Anterior vena cava (tissue), 1 donor: ENCODE measurements around the genes TMEM115, GRM2 and ACY1.

GRCh38 chr3:50124780-50125756, 30.1 kb upstream of the SEMA3F start:
- PRO-cap = no peak

DNA sequence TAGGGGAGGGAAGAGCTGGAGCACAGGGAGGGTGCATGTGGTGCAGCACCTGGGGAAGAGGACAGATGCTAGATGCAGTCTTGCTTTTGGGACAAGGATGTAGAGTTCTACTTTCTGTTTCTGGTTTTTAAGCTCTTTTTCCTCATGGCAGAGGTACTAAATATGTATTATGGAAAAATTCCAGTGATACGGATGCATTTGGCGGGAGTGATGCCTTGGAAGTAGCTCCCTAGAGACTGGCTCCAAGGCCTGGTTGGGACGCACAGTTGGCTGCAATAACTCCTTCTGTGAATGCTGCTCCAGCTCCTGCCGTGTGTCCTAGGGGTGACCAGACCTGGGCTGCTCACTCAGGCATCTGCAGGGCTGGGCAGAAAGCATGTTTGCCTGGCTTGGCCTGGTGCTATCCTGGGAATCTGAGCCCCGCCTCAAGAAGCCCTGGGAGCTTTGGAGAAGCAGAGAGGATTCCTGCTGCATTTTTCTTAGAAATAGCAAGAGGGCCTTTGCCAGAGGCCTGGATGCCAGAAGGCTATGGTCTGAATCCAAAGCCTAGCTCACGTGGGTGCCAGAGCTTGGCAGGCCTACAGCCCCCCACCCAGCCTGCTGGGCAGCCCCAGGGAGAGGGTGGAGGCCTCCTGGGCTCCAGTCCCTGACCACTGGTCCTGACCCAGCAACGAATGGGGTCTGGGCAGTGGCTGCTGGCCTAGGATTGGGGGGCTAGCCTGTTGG, 10.2 kb downstream of the SEMA3F start:
- PRO-cap = no peak

- PRO-cap = no peak
Measured at GRCh38 chr3:50242106-50242505, 6.1 kb downstream of the GNAI2 start.

GRCh38 chr3:50244784-50245055, 8.7 kb downstream of the GNAI2 start:
- PRO-cap = no peak

GRCh38 chr3:50245265-50245782, 9.3 kb downstream of the GNAI2 start:
- PRO-cap = no peak

DNA sequence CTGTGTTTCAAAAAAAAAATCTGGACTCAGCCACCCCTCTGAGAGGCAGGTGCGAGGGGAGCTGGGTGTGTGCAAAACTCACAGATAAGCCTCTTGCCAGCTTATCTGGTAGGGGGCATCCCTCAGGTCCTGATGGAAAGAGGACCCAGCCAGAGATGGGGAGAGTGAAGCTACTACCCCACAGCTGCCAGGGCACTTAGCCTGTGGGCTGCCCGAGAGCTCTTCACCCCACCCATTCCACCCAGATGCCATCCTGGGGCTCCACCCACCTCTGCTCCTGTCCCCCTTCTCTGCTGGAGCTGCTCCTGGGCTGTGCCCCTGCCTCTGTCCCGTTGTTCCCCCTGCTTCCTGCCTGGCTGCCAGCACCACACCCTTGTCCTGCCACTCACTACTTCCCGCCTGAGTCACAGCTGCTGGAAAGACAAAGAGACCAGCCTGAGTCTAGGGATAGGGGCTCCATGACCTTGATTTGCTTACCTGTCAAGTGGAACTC, 12.3 kb downstream of the GNAI2 start:
- PRO-cap = no peak

DNA sequence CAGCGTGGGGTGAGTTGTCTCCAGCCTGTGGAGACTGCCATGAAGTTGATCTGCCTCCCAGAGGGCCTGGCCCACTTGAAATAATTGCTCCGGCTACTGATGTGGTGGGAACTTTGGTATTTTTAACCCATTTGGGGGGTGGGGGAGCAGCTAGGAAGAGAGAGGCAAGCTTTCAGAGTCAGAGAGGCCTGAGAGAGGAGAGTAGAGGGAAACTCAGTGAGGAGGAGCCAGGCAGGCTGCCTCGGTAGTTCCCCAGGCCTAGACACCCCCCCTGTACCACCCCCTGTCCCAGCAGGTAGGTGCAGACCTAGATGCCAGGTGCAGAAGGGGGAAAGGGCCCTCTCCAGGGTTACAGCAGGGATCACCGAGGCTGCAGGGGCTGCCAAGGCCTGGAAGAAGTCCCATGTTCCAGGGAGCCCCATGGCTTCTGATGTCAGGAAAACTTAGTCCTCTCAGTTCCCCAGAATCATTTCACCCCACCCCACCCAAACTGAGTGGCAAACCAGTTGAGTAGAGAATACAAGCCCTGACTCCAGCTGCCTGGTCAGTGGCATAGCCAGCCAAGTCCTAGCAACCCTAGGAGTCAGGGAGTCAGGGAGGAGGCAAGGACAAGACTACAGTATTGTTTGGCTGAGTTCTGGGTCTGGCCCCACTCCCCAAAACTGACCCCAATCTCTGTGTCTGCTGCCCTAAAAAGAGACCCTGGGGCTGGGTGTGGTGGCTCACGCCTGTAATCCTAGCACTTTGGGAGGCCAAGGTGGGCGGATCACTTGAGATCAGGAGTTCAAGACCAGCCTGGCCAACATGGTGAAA, 7.4 kb upstream of the SEMA3B start:
- PRO-cap = no peak

DNA sequence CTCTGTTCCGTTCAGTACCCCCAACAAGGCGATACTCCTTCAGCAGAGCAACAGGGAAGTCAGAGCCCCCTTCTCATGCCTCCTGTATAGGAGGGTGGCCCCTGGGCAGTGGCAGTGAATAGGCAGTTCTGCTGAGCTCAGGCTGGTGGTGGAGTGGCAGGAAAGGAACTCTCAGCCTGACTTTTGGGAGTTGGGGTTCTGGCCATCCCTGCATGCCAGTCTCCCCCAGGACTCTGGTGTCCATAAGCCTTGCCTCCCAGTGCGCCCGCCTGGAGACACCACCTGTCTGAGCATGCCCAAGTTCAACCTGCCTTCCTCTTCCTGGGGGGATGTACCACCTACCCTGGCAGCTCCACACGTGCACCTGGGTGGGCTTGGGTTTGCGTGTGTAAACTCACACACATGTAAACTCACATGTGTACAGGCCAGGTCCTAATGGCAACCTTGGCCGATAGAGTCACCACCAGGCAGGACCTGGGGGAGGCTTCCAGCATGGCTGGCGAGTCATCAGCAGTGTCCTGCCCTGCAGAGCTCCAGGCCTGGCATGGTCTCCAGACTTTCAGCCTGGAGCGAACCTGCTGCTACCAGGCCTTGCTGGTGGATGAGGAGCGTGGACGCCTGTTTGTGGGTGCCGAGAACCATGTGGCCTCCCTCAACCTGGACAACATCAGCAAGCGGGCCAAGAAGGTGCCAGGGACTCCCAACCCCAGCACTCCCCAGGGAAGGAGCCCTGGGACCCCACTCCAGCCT, 826 bp downstream of the SEMA3B start:
- PRO-cap = no peak

GRCh38 chr3:50292899-50293412, 727 bp upstream of the IFRD2 start:
- PRO-cap = no peak

- PRO-cap = no peak
Measured at GRCh38 chr3:50319731-50320592, 2.6 kb downstream of the HYAL2 start.

DNA sequence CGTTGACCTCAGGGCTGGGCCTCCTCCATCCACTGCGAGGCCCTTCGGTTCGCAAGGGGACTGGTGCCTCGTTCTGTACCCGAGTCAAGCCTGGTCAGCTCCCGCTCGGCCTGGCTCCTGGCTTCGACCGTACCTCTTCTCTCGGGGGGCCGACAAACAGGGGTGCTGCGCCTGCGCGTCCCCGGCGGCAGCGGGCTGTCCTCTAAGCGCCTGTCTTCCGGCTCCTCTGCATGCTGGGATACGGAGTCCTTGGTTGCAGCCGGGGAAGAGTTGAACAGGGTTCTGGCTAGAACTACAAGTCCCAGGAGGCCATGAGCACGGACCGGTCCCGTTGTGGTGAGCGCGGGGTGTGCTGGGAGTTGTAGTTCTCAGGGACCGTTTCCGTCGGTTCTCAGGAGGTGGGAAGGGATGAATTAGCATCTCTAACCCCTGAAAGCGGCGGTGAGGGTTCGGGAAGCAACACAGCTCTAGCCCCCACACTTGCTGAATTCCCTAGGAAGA, at the start of gene TMEM115:
TSS of gene TMEM115 (minus strand) at position 164 of the 501 bp plus-strand sequence.
- PRO-cap = unidirectional peak, minus-strand start at position 131 of the sequence

DNA sequence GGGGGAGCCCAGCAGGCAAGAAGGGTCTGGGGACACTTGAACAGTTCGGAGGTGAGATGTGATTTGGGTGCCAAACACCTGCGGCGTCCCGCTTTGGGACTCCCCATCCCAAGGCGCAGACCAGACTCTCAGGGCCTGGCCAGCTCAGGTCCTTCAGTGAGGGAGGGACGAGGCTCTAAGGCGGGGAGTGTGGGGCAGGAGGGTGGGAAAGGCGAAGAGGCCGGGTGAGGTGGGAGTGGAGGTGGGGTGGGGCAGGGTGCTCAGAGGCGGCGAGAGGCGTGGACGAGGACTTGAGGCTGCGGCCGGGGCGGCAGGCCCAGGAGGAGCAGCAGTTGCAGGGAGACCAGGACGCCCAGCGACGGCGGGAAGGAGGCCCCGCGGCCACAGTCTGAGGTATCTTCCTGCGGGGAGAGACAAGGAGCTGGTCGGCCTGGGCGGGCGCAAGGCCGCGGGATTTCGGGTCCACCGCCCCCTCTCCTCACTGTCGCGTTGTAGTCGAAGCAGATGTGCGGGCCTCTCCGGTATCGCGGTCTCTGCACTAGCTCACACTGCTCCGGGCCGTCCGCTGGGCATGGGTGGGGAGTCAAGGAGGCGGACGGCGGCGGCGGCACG, 5.2 kb upstream of the TMEM115 start:
- PRO-cap = no peak

DNA sequence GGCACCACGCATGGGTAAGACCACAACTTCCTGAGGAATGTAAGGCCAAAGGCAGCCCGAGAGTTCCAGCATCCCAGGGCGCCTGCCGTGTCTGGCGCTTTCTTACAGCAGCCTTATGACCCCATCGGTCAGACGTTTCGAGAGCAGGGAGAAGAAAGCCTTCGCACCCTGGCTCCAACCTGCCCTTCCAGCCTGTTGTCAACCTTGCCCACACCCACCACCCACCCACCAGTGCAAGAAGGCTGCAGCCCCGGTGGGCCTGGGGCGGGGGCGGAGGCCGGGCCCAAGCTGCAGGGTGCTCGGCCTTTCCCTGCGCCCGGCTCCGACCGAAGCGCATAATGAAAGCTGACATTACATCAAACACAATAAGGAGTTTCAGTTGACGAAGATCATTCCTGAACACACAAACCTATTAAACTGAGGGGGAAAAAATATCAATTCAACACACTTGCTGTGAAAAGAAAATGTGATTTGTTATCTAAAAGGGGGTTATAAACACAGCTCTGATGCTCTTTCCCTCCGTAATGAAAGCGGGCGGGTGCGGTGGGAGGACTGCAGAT, 29.7 kb upstream of the TMEM115 start:
- PRO-cap = no peak

GRCh38 chr3:51024533-51025204, 349.9 kb downstream of the DOCK3 start:
- PRO-cap = no peak

DNA sequence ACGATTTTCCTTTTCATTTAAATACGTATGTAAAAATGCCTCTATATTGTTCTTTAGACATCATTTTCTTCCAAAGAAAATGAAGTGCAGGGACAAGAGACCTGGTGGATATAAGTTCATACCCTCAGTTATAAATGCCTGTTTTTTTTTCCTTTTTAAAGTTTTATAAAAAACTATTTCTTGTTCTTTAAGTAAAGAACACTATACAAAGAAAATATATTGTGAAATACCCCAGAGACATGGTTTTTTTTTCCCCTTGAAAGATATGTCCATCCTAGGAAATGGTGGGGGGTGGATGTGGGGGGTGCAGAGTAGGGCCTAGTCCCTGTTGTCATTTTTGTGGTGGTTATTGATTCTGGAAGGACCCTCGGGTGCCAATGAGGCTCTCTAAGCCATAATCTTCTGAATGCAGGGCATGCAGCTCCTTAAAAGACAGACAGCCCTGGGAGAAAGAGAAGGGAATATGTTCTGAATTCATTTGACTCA, 7.2 kb downstream of the RBM15B start:
- PRO-cap = no peak

DNA sequence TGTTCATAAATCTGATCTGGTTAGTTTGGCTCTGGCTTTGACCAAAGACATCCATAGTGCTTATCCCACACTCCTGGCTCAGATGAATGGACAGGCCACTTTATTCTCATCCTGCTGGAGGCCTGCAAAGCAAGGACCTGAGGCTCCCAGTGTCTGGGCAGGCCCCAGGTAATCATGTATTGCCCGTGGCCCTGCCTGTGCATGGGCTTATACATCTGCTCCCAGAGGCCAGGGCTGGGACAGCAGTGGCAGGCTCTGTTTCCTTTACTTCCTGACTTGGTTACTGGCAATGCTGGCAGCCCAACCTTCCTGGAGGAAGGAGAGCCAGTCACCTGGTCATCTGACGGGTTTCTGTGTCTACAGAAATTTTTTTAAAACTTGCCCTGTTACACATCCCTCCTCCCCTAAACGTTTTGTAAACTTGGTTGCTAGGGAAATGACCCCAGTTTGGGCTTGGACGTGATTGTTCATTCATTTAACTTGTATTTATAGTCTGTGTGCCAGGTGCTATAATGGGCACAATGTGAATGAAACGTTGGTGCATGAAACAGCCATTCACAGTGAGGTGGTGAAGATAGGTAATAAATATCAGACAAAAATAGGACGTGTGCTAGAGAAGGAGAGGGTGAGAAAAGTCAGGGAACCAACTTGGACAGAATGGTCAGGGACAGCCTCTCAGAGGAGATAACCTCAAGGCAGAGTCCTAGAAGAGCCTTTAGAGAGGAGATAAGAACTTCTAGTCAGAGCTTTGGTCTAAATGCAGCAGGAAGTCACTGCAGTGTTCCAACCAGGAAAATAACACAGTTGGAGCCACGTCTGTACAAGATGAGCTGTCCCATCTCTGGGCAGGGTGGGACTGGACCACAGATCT, 14.0 kb downstream of the TEX264 start:
- PRO-cap = no peak

DNA sequence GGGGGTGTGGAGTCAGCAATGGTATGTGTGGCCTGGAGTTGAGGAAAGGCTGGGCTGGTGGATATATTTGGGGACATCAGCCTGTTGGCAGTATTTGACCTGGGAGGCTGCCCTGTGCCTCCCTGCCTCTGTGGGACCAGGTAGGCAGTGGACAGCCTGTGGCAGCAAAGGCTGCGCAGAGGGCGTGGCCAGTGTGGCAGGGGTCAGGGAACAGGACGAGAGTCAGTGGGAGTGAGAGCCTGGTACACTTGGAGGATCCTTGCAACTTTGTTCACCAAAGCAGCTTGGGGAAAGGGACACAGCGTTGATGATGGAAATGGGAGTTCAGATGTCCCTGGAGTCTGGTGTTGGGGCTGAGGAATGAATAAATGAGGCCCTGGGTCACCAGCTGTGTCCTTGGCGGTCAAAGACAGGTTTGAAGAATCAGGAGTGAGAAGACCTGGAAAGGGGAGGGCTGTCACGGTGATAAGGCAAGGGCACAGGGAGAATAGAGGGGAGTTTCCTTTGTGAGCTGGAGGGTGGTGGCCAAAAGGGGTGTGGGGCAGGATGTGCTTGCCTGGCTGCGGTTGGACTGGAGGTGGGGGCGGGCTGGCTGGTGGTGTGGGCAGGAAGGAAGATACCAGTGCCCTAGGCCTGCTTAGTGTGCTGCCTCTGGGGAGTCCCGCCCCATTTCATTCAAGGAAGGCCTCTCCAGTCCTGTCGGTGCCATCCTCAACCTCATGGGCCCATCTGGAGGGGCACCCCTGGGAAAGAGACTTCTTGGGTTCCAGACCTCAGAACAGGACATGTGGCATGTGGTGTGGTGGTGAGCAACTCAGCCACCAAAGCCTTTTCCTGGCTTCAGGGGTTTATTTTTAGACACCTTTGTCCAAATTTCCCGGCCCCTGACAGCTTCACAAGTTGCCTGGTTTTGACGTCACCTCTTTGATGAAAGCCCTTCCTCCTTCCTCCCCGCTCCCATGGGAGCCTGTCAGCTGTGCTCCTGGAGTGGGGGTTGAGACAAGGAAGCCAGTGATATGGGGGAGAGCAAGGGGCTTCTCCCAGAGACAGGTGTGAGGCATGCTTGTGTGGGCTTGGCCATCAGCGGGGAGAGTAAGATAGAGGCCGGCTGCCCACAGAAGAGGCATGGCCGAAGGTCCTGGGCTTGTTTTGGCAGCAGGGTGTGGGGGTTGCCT, 15.4 kb downstream of the TEX264 start:
- PRO-cap = unidirectional peak, minus-strand start at position 816 of the sequence

GRCh38 chr3:51706783-51707259, at the start of gene GRM2:
TSS of gene GRM2 (plus strand) at chr3:51707068.
- PRO-cap = unidirectional peak, plus-strand start at chr3:51707039; unidirectional peak, plus-strand start at chr3:51707066

DNA sequence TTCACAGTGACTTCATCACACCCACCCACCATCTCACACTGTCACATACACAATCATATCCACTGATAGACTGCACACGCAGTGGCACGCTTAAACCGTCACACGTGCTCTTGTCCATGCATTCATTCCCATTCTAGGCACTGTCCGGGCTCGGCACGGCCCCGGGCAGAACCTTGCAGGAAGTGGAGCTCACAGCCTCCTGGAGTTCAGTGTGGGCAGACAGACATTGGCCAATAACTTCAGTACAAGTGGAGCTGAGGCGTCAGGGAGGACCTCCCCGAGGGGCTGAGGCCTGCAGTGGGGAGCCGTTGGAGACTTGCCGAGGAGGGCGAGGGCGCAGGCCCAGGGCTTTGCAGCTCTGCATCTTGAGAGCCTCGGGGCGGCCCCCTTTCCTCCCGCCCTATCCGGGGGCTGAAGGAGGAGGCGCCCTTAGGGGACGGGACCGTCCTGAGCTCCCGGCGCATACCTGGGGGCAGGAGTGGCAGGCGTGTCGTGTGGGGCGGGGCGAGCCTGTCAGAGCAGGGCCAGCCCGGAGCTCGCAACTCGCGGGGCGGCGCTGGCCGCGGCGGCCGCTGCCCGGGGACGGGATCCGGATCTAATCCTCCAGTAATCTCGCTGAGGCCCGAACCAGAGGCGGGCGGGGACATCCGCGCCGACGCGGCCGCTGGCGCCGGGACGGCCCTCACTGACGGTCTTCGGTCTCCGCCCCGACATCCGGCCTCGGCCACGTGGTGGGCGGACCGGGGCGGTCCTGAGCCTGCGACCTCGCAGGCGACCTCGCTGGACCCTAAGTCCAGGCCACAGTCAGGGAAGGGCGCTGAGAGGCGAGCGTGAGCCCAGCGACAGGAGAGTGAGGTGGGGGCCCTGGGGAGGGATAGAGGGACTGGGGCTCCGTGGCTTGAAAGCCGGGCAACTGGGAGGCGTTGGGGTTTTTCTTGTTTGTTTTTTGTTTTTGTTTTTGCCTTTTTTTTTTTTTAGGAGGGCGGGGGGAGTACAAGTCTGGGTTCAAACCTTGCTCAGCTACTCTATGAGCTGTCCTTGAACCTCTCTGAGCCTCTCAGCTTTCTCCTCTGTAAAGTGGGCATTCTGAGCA, at the start of gene ACY1:
TSS of gene ACY1 (plus strand) at position 801 of the 1,093 bp plus-strand sequence.
- PRO-cap = bidirectional peak, plus-strand start at position 803 of the sequence, minus-strand start at position 687 of the sequence

DNA sequence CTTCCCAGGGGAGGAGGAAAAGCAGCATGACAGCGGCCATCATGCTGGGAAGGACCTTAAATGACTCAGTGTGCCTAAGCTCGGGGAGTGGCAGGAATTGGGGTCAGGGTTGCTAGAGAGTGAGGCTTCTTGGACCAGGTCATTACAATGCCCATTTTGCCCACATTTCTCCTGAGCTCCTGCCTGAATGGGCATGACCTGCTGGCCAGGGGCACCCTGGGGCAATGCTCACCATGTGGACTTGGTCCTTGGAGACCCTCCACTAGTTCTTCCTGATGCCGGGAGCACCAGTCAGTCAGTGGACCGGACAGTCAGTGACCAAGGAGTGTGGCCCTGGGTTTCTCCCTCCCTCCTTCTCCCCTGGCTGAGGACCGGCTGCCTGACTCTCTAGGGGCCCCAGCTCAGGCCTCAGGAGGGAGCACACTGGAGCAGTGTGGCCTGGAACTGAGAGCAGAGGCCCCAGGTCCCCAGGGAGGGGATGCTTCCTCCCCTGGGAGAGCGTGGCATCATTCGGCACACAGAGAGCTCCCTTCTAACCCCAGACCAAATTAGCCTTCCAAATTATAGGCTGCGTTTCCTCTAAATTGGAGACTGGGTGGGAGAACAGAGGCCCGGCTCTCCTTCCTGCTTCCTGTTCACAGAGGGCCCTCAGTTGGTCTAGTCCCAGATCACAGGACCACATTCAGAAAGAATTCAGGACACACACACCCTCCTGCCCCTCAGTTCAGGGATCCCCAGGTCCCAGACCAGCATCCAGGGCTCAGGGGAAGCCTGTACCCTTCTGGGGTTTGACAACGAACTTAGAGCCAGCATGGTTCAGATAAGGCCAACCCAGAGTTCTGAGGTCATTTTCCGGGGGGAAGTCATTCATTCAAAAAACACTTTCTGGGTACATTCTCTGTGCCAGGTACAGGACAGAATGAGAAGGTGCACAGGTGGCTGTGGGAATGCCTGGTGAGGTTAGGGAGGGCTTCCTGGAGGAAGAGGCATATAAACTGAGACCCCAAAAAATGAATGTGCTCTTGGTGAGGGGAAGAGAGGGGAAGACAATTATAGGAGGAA, 28.2 kb upstream of the RPL29 start:
- PRO-cap = no peak